Rectum (tissue), 1 donor: ENCODE results near the genes ANP32D, DDN and LMBR1L.

DNA sequence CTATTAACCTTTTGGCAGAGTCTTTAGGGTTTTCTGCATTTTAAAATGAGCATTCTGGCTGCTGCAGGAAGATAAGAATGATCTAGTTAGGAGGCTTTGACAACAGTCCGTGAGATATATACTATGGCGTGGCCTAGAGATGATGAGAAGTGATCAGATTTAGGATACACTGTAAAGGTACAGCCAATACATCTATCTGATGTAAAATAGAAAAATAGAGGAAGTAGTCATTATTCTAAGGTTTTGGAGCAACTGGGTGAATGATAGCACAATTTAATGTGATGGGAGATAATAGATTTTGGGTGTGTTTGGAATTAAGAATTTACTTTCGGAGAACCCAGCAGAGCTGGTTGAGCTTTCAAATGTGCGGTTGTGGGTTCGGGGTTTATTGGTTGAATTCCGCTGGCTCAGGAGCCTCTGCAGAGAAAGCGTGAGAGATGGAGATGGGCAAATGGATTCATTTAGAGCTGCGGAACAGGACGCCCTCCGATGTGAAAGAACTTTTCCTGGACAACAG lies at the start of gene ANP32D:
ANP32D (plus strand) TSS at position 332 of the 517 bp plus-strand sequence.
- PRO-cap: no peak

DNA sequence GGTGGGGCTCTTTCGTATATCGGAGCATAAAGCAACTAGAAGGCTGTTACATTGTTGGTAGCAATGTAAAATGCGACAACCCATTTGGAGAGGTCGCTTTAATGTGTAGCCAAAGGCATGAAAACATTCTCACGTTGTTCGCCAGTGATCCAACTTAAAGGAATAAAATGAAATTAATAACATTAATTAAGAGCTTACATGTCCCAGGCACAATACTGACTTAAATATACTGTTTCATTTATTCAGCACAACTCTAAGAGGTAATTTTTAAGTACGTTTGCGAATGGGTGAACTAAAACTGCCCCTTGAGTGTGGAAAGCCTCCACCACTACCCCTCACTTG lies 982 bp upstream of the CCNT1 start:
- PRO-cap: no peak

DNA sequence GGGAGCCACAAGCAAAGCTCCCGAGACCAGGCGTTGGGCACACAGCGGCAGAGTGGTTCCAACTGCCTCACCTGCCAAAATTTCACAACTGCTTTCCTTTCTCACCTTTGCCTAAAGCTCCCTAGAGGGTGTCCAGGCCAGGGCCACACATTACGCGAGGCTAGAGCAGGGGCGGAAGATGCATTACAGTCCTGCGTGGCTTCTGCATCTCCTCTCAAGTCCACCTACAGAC lies 11.0 kb downstream of the CACNB3 start:
- PRO-cap: no peak

GRCh38 chr12:48861733-48862175 lies 3.9 kb downstream of the RND1 start:
- PRO-cap: unidirectional peak, plus-strand start at chr12:48861810

- PRO-cap: bidirectional peak, plus-strand start at chr12:48882667, minus-strand start at chr12:48882525
Measured at GRCh38 chr12:48881703-48882888, 16.4 kb upstream of the RND1 start.

DNA sequence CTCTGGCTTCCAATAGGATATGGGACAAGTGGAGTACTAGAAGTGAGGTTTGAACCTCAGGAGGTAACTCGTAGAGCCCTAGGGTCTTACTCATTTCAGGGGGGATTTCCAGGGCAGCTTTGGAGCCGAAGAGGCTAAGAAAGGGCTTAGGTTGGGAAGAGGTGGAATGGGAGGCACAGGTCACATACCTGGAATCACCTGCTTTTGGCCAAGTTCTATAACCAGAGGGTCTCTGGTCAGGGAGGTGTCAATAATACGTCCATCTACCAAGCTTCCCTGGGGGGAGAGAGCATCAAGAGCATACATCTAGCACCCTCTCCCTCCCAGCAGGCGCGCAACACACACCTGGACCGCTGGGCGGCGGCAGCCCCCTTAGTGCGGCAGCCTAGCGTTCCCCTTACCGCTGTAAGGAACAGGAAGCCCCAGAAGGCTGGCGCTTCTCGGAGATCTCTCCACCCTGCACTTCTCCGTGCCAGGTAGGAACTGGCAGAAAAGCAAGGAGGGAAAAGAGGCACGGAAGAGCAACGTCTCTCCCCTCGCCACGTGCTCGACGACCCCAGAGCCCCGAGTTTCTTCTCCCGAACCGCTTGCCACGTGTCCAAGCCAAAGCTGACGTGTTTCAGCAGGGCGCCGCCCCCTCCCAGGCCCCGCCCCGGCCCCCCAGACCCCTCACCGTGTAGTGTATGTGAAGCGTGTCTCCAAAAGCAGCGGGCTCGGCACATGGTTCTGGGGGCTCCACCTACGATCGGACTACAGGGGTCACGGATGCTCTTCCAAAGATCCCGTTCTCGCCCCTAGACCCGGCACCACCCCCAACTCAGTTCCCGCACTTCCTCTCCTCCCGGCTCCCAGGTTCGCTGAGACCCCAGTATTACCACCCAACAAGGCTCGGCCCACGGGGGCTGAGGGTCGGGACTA lies 660 bp downstream of the FKBP11 start:
- PRO-cap: bidirectional peak, plus-strand start at position 425 of the sequence, minus-strand start at position 406 of the sequence; bidirectional peak, plus-strand start at position 701 of the sequence, minus-strand start at position 545 of the sequence

DNA sequence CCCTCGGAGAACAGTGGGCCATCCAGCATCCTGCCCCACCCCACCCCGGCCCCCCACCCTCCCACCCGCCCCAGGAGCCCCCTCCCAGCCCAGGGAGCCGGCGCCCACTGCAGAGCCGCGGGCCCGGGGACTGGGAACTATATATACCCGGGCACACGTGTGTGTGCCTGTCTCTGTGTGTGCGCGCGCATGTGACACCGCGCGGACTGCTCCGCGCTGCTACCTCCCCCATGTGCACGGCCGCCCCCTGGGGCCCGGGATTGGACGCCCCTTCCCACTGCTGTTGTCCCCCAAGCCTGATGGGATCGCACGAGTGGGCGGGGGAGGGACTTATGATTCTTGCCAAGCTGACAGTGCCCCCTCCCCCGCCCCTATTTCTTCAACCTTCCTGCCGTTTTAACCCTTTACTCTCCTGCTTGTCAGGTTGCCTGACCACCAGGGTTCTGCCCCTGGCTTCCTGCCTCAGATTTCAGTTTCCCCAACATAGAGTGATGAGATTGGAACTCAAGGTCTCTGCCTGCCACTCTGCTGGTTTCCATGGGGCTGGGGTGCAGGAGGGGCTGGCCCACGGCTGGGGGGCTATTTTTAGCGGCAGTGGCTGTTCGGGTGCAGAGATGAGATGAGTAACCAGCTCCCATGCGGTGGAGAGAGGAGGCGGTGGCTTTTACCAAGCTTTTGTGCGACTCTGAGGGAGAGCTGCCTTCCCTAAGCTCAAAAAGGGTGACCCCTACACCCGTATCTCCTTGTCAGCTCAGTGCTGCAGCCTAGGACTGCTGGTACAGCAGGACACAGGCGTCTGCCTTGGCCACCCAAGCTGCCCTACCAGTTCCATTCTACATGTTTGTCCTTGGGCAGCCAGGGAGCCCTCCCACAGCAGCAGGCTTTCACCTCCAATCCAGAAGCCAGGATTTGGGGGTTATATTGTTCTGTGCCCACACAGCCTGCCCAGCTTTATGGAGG lies at the start of gene DDN:
DDN (minus strand) TSS at position 117 of the 960 bp plus-strand sequence.
- PRO-cap: no peak

DNA sequence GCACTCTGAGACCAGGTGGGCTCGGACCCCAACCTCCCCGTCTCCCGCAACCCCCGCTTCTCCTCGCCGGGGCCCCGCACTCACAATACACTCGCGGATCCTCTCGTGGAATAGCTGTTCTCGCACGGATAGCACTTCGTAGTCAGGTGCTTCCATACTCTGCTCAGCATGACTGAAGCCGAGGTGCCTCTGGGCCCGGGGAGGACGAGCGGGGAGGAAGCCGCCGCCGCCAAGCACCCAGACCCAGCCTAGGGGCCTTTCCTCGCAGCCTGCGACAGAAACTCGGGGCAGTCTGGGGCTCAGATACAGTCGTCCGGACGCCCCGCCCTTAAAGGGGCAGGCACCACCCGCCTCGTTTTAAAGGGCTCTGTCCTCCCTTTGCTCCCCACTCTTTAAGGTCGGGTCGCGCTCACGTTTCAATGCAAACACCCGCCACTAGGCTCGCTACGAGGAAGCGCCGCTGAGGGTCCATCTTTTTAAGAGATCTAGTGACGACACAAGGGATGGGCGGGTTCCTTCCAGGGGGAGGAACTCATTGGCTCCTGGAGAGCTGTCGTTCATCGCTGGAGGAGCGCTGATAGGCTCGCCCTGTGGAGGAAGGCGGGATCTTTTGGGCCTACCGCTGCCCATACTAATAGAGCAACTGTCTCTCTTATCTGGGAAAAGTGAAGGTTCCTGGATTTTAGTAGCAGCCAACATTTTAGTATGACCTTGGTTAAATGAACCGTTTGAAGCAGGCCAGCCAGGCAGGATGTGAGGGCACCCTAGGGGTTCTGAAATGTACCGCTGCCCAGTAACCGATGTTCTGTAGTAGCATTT lies at the start of gene LMBR1L:
LMBR1L (minus strand) TSS at position 448 of the 819 bp plus-strand sequence.
- PRO-cap: bidirectional peak, plus-strand start at position 388 of the sequence, minus-strand start at position 276 of the sequence; bidirectional peak, plus-strand start at position 655 of the sequence, minus-strand start at position 478 of the sequence

DNA sequence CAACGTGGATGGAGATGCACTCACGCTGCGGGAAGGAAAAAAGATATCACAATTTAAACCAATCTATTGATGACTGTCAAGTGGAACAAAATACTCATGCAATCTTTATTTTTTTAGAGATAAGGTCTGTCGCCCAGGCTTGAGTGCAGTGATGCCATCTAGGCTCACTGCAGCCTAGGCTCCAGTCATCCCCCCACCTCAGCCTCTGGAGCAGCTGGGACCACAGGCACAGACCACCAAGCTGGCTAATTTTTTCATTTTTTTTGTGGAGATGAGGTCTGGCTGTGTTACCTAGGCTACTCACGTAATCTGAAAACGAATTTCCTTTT lies 1.5 kb downstream of the TUBA1B start:
- PRO-cap: no peak

DNA sequence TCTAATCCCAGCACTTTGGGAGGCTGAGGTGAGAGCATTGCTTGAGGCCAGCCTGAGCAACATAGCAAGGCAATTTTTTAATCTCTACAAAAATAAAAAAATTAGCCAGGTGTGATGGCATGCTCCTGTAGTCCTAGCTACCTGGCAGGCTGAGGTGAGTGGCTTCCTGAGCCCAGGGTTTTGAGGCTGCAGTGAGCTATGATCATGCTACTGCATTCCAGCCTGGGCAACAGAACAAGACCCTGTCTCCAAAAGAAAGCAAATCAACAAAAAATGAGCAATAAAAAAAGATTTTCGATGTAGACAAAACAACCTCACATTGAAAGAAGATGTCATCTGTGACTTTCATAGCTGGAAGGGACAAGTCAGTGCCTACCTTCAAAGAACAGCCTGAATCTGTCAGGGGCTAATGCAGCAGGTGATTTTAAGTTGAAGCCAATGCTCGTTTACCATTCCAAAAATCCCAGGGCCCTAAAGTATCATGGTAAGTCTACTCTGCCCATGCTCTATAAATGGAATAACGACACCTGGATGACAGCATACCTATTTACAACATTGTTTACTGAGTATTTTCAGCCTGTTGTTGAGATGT lies 20.1 kb upstream of the TUBA1B start:
- PRO-cap: no peak

DNA sequence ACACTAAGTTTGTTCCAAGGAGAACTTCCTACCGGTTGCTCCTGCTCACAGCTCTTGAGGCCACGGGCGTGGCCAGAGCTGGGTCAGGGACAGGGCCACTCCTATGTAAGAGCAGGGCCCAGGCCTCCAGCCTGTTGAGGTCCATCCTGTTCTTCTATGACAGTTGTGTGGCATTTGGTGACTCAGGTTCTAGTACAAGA lies 36.9 kb upstream of the TUBA1A start:
- PRO-cap: no peak

DNA sequence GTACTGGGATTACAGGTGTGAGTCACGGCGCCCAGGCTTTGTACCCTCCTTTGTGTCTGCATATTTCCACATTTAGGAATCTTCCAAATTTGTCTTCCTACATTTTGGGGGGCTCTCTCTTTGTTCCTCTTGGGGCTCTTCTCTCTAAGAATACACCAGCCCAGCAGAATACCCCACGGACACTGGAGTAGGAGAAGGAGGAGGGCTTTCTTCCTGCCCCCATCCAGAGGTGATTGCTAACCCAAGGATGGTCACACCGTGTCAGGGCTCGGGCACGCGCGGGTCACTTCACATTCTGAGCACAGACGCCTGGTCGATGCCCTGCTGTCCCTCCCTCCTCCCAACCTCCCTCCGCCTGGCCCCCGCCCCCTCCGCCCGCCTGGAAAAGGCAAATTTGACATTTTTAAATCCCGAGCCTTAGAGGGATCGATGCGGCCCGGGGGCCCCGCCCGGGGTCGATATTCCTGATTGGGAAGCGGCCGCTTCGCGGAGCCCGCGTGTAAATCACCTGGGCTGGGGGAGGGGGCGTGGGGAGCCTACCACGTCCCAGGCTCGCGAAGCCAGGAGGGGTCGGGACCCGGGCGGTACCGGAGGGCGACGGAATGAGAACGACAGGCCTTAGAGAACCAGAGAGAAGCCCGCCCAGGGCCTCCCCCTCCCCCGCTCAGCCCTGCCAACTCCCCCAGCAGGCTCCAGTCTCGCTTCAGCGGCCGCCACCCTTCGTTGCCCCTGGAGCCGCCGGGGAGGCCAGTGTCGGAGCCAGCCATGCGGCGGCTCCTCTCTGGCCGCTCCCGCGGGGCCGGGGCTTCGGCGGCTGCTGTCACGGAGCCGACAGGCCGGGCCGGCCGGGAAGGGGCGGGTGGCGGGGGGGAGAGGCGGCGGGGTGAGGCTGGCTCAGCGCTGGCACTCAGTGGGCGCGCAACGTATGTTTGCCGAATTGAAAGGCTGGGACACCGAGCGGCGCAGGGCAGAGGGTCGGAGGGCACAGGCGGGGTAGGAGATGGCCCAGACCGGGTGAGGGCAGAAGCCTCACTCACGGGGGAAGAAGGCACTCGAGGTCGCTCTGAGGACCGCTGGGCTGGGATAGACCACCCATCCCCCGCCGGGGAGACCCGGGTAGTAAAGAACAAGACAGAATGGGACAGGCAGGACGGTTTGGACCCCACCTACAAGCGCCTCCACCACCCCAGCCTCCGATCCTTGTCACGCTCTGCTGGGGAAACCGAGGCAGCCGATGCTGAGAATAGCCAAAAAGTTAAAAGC lies 1.6 kb upstream of the DNAJC22 start:
- PRO-cap: no peak

DNA sequence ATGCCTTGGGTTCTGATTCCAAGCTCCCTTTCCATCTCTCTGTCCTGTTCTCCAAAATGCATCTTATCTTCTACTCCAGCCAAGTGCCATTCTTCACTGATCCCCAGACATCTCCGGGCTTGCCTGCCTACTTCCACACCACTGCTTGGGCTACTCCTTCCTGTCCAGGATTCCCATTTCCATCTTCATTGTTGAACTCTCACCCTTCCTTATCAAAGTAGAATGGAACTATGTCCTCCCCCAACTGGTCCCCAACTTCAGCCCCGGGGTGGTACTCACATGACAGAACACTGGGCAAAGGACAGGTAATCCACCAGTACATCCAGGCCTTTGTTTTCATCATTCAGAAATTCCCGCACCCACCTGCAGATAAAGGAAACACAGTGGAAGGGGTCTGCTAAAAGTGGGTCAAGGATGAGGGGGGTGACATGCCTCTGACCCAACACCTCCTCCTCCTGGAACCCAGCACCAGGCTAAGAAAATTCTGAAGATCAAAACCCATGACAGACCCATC lies 38.4 kb downstream of the PRPF40B start:
- PRO-cap: no peak

- PRO-cap: bidirectional peak, plus-strand start at chr12:49705695, minus-strand start at chr12:49705476
Measured at GRCh38 chr12:49705376-49705971, 1.7 kb downstream of the FMNL3 start.

GRCh38 chr12:49707677-49707985 lies 426 bp upstream of the FMNL3 start:
- PRO-cap: no peak

GRCh38 chr12:49764776-49765458 lies 23.6 kb downstream of the TMBIM6 start:
- PRO-cap: no peak

- PRO-cap: no peak
Measured at GRCh38 chr12:49784125-49784874, 42.9 kb downstream of the TMBIM6 start.

DNA sequence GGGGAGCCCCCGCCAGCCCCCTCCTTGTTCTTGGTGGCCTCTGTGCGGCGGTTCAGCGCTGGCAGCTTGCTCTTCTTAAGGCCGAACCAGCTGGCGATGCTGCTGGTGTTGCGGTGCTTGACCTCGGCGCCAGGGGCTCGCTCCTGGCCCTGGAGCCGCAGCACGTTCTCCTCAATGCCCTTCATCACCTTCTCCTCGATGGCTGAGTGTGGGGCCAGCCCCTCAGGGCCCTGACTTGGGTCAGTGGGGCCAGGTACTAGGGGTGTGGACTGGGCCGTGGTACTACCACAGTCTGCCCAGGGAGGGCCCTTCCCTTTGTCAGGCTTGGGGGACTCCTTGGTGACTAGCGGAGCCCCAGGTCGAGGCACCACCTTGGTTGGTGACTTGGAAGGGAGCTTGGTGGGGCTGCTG lies 33.2 kb downstream of the NCKAP5L start:
- PRO-cap: no peak

DNA sequence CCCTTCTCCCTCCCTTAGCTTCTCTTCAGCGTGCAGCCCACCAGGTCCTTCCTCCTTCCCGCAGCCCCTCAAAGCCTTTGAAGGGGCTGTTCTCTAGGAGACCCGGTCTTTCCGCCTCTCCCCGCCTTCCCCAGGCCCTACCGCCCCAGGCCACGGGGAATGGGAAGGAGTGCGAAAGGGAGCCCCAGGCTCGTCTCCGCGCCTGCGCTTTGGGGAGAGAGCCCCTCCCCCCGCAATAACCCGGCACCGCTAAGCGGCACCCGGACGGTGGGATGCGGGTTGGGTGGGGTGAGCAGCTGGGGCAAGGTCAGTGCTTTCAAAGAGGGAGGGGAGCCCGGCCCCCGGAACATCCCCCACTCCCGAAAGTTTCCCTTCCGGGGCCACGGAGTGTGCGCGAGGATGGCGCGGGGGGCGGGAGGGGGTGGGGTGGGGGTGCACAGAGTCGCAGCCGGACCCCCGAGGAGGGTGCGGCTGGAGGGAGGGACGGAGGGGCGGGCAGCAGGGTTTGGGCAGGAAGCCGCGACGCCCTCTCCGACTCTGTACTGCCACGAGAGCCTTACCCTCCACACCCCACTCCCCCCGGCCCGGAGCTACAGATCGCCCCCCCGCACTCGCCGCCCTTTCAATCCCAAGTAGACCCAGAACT lies 417 bp downstream of the NCKAP5L start:
- PRO-cap: bidirectional peak, plus-strand start at position 376 of the sequence, minus-strand start at position 139 of the sequence

GRCh38 chr12:49909869-49910300 lies 6.2 kb upstream of the FAIM2 start:
- PRO-cap: no peak